Metastatic Liver Carcinoma in the Adrenal Gland (tissue), 2 donors: ENCODE results near the genes ADCY10 and GPR161.

DNA sequence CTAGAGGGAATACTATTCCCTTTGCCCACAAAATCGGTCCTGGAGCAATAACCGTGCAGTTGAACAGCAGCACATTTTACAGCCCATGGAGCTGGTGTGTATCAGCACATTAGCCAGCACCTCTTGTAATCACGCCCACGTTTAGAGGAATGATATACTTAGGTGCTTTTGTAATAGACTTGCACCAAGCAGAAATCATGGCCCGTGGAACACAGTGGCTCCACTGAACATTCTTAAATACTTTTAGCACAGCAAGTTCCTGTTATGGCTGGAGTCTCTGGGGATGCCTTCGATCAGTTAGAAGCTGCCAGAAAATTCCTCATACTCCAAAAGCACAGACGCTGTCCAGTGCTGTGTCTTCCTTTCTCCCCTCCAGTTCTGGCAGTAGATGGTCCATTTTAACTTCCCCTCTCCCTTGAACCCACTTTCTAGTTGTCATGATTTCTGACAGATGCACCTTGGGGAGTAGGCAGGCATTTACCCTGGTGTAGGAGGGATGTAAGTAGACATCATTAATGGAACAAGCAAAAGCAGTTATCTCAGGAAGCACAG is 218.2 kb upstream of the FAM78B start:
- PRO-cap, 2 experiments, result no peak in any of the 2 experiments

DNA sequence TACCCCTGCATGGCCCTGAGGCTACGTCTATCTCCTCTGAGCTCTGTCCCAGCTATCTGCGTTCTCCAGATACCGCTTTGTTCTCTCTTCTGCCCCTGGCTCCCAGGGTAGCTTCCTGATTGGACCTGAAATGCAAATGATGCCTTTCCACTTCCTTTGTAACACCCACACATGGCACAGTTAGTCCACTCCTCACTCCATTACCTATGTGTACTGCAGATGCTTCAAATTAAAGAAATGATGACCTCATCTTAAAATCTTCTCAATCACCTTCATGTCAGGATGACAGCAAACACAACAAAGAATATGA is 138.6 kb upstream of the POGK start:
- PRO-cap, 2 experiments, result no peak in any of the 2 experiments

DNA sequence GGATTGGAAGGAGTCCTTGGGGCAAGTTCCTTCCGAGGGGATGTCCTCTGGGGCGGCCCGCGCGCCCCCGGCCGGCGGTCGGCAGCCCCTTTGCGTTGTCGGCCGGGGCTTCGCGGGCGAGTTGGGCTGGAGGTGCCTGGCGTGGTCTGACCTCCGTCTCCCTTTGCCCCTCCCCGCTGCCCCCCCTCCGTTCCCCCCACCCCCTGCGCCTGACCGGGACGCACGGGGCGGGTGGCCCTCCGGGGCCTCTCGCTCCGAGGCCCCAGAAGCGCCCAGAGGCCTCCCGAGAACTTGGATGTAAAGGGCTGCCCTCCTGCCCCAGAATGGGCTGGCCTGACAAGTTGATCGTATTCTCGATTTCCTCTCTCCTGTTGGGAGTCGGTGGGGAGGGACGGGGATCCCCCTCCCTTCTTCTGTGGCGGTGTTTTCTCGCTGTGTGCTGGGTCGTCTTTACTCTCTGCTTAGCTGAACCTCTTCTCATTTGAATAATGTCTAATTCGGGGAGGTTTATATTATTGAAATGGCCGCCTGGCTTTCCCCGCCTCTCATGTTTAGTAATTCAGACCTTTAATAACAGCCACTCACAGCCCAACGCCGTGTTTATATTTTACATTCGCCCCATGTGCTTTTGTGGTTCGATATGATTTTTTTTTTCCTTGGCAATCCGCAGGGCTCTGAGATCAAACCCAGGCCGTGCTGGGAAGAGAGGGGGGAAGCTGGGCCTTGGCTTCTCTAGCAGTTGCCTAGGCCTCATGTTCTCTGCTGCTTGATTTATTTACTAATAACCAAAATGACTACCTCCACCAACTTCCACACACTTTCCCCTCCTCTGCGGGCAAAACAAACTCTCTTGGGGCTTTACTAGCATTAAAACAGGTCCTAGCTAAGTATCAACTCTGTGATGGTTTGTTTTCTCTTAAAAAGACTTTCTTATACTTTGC is 1.4 kb downstream of the POU2F1 start:
- PRO-cap, 2 experiments, result peak in 2 of 2 experiments; most common plus-strand start position 689 of the sequence (in 2); most common minus-strand start position 165 of the sequence (in 2)

GRCh38 chr1:167227621-167228292 is 7.1 kb downstream of the POU2F1 start:
- PRO-cap, 2 experiments, result no peak in any of the 2 experiments

DNA sequence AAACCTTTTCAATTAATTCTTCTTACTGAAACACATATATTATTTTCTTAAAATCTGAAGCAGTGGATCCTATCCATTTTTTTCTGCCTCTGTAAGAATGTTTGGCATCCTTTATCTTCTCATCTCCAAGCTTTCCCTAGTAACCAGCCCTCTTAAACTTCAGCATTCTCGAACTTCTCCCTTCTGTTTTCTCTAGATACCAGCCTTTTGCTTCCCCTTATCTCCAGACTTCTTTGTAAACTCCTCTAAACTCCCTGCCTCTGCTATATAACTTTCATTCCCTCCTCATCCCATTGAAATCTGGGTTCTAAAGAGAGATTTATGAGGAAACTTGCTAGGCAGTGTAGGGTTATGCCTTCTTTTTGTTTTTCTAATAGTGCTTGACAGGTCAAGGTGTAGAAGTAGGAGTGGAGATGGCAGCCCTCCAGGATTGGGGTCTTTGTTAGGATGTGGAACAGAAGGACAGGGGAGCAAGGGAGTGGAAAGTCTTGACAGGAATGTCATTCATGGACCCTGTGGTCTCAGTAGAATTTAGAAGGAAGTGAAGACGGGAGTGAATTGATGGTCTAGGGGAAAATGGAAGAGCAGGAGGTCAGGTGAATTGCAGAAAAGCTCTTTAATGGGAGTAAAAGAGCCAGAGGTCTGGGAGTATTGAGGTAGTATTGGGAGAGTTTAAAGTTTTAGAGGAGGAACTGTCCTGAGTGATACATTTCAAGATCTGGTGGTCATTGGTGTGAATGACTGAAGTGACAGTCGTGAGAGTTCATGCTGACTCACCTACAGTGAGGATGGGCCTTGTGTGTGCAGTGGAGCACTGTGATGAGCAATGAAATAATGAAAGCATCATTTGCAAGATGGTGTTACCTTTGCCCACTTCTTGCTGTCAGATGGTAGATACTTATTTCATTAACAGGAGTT is 28.6 kb downstream of the POU2F1 start:
- PRO-cap, 2 experiments, result no peak in any of the 2 experiments

DNA sequence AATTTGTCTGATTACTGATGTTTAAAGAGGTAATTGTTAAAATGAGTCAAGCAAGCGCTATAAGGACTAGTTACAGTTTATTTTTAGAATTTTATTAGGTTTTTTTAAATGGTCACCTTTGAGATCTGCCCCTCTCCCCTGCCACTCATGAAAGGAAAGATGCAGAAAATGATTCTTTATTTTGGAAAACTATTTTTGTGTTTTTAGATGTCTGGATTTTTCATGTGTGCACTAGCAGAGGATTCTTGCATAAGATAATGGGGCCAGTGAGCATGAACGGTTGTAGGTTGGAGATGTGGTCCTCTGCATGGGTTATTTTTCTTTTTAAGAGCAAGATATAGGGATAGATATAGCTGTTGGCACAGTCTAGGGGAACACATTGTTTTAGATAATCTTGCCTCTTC is 40.5 kb downstream of the POU2F1 start:
- PRO-cap, 2 experiments, result no peak in any of the 2 experiments

DNA sequence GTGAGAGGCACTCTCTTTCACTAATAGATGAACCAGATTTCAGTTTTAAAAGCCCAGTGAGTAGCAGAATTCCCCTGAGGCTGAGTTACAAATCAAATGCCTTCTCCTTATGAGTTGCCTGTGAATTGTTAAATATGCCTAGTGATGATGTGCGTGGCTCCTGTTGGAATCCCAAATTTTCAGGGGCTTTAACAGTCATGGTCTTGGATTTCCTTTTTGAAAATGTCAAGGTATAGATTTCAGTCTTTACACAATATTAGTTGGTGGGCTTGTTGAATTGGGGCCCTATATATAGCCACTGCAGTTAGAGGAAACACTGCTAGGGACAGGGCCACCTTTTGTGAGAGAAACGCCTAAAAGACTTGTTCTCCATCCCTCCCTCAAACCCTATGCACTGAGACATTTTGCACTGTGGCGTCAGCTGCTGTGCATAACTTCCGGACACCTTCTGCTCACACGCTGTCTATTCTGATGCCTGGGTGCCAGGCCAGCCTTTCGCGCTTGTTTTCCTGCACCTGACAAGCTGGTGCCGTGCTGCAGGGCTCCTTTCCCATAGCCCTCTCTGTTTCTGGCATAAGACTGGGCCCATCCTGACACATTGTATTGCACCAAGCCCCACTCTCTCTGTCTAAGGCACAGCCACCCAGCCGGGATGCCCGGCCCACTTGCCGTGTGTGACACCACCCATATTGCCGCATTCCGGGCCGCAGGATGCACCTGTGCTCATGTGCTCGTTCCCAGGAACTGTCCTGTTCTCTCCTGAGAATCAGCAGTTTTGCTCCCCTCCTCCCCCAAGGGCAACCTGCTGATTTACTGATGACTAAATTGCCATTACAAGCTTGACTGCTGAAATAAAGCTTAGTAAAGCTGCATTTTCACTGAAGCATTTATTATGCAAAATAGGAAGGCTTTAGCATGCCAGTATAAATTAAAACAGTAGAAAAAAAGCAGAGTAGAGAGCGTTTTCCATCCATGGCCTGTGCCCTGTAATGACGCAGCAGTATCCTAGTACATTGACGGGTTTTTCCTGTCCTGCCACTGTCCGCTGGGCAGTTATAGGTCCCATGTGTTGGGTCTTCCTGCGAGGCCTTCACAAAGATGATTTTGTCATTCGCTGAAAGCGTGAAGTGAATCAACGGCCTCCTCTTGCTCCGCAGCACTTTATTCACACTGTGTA is 88.2 kb downstream of the CD247 start:
- PRO-cap, 2 experiments, result no peak in any of the 2 experiments

DNA sequence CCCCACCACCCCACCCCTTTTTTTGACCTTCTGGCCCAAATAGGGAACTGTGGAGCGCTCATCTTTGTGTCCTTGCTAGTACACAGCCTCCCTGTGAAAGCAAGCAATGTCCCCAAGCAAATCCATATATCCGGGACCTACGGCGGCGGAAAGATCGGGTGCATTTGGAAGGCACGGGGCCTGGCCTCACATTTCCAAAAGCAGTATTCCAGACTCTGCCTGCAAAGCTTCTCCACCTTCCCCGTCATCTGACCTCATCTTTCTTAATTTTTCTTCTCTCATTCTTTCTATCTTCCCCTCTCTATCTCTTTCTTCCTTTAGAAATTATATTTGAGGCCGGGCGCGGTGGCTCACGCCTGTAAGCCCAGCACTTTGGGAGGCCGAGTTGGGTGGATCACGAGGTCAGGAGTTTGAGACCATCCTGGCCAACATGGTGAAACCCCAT is 28.3 kb downstream of the CD247 start:
- PRO-cap, 2 experiments, result no peak in any of the 2 experiments

- PRO-cap, 2 experiments, result no peak in any of the 2 experiments
These were observed 5.7 kb downstream of the CREG1 start for GRCh38 chr1:167547870-167548302.

GRCh38 chr1:167633535-167633898 is 3.5 kb downstream of the RCSD1 start:
- PRO-cap, 2 experiments, result no peak in any of the 2 experiments

GRCh38 chr1:167662858-167663346 is 32.9 kb downstream of the RCSD1 start:
- PRO-cap, 2 experiments, result no peak in any of the 2 experiments

GRCh38 chr1:167666435-167666988 is 36.5 kb downstream of the RCSD1 start:
- PRO-cap, 2 experiments, result no peak in any of the 2 experiments

DNA sequence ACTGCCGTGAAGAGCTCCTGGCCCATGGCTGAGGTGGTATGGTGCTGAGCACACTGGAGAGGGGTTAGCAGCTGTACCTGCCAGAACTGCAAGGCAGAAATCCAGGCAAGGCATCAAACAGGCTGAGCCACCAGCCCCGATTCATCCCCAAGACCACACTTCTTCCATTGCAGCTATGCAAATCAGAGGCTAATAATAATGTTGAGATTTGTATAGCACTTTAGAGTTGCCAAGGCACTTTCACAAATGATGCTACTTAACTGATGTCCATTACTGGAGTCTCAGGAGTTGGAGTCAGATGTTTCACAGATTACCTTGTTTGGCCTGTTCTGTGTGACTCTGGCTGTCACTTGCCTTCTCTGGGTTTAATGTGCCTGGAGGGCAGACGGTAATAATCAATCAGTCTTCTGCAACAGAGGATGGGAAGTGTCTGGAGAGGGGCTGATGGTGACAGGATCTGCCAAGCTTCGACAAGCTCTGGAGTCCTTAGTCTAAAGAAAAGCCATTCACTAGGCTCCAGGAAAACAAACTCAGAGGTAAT is 40.8 kb upstream of the MPZL1 start:
- PRO-cap, 2 experiments, result no peak in any of the 2 experiments

GRCh38 chr1:167714136-167714787 is 7.5 kb upstream of the MPZL1 start:
- PRO-cap, 2 experiments, result peak in 2 of 2 experiments; most common plus-strand start chr1:167714435 (in 1); most common minus-strand start chr1:167714442 (in 2)

- PRO-cap, 2 experiments, result no peak in any of the 2 experiments
These were observed 81.7 kb downstream of the MPZL1 start for GRCh38 chr1:167803329-167804097.

GRCh38 chr1:167913542-167914495 is at the start of gene ADCY10:
Gene ADCY10, minus strand, starts transcription at chr1:167914134.
- PRO-cap, 2 experiments, result peak in 2 of 2 experiments; most common plus-strand start chr1:167914300 (in 2); most common minus-strand start chr1:167914121 (in 2)

DNA sequence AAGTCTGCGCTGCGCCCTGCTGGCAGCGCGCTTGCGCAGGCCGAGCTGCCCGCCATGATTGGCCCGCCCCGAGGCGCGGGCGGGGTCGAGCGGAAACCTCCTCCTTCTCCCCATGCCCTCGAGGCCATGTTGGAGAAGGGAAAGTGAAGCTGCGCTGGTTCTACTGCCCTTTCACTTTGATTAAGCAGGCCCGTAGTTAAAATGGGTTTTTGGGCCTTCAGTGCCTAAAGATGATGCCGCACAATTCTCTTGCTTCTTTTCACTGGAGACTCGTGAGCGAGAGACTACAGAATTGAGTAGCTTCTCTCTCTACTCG is 390 bp upstream of the DCAF6 start:
- PRO-cap, 2 experiments, result peak in 2 of 2 experiments; most common plus-strand start position 127 of the sequence (in 2)

DNA sequence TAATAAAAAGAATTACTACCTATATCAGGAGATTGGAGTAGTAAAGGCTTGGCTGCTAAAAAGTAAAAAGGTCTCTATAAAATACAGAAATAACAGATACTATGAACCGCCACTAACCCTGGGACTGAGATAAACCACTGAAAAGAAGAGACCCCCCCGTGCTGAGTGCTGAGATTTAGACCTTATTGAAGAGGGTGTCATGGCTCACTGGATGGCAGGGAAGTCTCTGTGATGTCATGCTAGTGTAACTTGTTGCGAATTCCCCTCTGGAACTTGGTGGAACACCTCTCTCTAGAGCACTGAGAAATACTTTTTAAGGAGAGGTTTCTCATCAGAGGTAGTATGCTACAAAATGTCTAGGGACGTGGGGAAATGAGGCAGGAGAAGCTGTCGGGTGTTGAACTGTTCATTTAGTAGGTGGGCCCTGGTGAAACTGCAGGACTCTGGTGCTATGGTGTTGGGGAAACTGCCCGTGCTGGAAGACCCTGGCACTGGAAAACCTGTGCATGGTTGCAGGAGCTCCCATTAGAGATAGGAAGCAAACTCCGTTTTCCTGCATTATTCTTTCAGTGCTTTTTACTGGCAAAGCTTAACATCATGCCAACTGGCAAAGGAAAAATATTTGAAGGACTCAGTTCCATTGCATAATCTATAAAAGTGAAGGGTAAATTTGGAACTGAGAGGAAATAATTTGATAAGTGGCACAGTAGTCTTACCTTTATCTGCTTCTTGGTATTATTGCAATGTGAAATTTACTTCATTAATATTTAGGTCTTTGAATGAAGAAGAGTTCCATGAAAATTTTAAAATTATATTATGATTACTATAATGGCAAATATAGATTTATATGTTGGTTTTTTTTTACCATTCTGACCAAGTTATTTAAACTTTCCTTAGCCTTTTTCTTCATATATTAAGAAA is 31.6 kb upstream of the MPC2 start:
- PRO-cap, 2 experiments, result no peak in any of the 2 experiments

DNA sequence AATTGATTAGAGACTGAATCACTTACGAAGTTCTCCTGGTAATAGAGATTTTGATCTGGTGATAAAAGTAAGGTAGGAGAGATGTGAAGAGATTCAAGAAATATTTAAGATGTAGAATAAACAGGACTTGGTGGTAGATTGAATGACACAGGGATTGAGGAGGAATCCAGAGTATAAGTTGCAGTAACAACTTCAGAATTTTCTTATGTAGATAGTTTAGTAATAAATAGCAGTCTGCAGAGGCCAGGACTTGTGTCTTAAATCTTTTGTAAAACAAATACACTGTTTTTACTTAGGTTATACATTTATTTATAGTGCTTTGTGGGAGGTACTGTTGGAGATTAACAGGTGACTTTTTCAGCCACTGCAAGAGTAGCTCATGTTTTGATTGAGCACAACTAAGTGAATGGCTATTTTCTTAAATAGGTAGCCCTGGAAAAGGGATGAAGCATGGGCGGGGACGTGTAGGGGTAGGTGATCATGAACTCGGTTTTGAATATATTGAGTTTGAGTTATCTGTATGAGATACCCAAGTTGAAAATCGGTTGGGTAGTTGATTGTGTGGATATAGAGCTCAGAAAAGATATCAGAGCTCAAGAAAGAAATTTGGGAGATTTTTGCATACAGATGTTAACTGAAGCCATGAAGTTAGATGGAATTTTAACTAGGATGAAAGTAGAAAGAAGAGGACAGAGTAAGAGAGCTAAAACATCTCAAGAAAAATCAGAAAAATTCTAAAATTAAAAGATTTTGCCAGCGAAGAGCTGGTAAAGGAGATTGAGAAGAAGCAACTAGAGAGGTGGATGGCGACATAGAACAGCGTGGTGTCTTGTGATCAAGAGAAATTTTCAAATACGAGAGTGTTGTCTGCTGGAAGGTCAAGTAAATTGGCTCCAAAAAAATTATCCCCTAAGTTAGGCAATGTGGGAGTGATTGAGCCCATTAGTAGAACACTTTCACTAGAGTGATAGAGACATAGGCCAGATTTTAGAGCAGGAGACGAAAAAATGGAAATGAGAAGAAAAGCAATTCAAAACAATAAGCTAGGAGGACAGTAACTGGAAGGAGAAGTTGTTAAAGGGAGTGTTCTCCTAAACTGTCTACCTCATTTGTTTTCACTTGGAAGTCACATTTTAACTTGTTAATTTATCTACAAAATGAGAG is 94.0 kb upstream of the MPC2 start:
- PRO-cap, 2 experiments, result no peak in any of the 2 experiments

DNA sequence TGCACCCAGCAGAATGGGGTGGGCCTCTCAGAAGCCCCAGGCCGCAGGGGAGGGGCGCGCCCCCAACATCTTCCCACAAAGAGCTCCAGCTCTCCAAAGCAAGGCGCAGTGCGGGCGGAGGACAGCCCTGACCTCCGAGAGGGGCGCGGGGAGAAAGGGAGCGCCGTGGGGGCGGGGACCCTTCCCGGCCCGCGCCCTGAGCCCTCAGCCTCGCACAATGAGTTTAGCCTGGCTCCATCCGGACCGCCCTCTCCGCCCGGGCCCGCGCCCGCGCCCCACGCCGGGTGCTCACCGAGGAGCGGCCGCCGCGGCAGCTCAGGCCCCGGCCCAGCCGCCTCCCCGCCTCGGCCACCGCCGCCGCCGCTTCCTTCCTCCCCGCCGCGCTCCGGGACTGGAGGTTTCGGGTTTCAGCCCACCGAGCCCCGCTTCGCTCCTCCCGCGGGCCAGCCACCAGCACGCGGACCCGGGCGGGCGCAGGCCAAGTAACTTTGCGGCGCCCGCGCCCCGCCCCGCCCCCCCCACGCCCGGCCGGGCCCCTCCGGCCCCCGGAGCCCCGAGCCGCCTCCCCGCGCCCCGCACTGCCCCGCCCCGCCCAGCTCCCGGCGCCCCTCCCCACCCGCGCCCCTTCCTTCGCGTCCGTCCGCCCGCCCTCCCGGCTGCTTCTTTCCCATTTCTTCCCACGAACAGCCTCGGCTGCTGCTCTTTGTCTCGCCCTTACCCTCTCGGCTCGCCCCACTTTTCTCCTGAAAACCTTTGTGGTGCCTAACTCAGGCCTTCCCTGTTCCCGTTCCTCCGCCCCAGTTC is at the start of gene GPR161:
GPR161 (minus strand) TSS at position 484 of the 804 bp plus-strand sequence.
- PRO-cap, 2 experiments, result peak in 1 of 2 experiments; most common minus-strand start position 367 of the sequence (in 1)